Psoas muscle (tissue), 2 donors: Measurements from ENCODE around the genes CSTPP1, MYBPC3 and SPI1.

- PRO-cap, 2 experiments = peak in 2 of 2 experiments; most common minus-strand start chr11:46826853 (in 2)
Measured at GRCh38 chr11:46826094-46827054, 19.7 kb downstream of the CKAP5 start.

GRCh38 chr11:46936233-46937526 is at the start of gene CSTPP1:
CSTPP1 (plus strand) TSS chr11:46936761.
- PRO-cap, 2 experiments = peak in 2 of 2 experiments; most common plus-strand start chr11:46936730 (in 1); most common minus-strand start chr11:46936644 (in 2)

DNA sequence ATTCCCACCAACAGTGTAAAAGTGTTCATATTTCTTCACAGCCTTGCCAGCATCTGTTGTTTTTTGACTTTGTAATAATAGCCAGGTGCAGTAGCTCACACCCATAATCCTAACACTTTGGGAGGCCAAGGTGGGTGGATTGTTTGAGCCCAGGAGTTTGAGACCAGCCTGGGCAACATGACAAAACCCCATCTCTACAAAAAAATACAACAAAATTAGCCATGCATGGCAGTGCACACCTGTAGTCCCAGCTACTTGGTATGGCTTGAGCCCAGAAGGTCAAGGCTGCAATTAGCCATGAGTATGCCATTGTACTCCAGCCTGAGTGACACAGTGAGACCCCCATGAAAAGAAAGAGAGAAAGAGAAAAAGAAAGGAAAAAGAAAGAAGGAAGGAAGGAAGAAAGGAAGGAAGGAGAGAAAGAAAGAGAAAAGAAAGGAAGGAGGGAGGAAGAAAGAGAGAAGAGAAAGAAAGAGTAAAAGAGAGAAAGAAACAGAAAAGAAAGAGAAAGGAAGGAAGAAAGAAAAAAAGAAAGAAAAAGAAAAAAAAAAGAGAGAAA is 77.4 kb downstream of the CSTPP1 start:
- PRO-cap, 2 experiments = no peak in any of the 2 experiments

- PRO-cap, 2 experiments = no peak in any of the 2 experiments
Measured at GRCh38 chr11:47072759-47073469, 103.8 kb downstream of the ARFGAP2 start.

DNA sequence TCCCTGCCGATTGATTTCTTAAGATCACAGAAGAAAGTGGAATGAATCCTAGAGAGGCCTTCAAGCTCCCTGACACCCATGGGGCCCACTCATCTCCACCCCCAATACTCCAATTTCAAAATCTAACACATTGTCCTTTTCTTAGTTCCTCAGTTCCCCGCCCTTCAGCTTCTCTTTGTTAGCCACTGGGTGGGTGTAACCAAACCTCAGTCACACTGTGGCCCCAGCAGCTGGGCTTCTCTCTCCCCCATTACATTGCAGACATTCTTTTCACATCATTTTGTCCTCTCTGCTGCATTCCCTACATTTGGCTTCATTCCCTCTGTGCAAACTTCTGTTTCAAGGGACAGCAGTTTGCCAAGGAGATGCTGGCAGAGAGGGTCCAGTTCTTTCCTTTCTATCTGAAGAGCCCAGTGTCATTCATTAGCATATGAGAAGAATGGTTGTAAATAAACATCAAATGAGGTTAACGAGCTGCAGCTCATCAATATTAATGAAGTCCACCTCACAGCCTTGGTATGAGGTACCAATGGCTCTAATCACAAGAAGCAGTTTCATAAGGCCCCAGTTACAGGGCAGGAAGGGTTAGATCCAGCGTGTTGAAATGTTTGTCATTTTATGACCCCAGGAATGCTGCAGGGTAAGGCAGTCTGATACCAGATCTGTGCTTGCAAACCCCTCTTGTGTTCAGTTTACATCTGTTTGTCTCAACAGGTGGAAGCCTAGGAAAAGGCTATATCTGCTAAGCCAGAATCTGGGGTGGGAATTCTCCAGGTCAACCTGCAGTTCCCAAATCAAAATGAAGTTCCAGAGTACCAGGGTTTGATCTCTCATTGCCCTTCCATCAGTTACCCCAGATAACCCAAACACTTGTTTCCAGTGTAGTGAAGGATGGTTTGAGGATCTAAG is 72.2 kb downstream of the ARFGAP2 start:
- PRO-cap, 2 experiments = no peak in any of the 2 experiments

GRCh38 chr11:47212972-47213488 is 1.7 kb upstream of the DDB2 start:
- PRO-cap, 2 experiments = no peak in any of the 2 experiments

GRCh38 chr11:47309048-47309644 is 43.4 kb downstream of the MYBPC3 start:
- PRO-cap, 2 experiments = no peak in any of the 2 experiments

GRCh38 chr11:47352430-47353452 is at the start of gene MYBPC3:
MYBPC3 (minus strand) TSS chr11:47352702.
- PRO-cap, 2 experiments = no peak in any of the 2 experiments

DNA sequence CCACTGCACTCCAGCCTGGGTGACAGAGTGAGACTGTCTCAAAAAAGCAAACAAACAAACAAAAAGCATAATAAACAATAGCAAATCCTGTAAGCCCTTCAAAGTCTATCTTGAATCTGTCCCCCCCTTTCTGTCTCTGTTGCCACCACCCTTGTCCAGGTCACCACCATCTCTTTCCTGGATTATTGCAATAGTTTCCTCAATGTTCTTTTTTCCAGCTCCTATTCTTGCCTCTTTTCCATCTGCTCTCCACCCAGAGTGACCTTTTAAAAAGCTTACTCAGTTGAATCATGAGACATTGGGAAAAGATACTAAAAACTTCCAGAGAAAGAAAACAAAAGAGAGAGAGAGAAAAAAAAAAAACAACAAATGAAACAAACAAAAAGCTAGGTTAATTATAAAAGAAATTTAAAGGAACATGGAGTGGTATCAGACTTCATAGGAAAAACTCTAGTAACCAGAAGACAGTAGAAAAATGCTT is 9.1 kb downstream of the SPI1 start:
- PRO-cap, 2 experiments = no peak in any of the 2 experiments

GRCh38 chr11:47378254-47379177 is at the start of gene SPI1:
SPI1 (minus strand) TSS chr11:47378547.
- PRO-cap, 2 experiments = peak in 1 of 2 experiments; most common plus-strand start chr11:47378637 (in 1); most common minus-strand start chr11:47378520 (in 1)

DNA sequence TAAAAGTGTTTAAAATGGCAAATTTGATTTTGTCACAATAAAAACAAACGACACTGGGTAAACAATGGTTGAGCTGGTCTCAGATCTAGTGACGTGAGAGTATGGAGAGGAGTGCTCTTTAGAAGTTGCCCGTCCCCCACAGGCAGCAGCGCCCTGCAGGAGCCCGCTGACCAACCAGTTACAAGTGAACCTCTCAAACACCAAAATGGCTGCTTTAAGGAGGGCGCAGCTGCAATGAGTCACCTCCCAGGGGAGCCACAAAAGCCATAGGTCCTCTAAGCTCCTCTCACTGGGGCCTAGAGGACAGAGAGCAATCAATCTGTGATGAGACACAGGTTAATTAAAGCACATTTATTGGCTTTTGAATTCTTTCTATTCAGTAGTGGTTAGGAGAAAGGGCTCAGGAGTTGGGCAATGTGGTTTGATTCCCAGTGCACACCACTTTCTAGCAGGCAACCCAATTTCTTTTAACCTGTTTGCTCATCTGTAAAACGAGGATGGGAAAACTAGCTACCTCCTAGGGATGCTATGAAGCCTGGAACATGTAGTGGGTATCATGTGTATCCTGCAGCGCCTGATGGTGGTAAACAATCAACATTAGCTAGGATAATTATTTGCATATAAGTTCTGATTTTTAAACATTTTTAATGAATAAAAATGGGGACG is 15.6 kb upstream of the RAPSN start:
- PRO-cap, 2 experiments = no peak in any of the 2 experiments

- PRO-cap, 2 experiments = no peak in any of the 2 experiments
Measured at GRCh38 chr11:47524218-47525285, 28.4 kb downstream of the CELF1 start.

DNA sequence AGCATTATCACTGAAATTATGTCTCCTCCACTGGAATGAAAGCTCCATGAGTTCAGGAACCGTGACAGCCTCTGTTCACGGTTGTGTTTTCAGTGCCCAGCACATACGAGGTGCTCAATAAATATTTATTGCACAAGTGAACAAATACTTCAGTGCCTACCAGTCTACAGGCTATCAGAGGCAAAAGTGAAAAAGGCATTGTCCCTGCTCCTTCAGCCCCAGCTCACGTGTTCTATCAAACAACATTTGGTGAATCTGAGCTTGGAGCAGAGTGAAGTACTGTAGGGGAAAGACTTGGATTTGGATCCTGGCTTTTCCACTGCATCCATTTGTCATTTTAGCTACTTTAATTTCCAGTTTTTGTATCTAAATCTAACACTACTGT is 1.1 kb upstream of the MTCH2 start:
- PRO-cap, 2 experiments = no peak in any of the 2 experiments

- PRO-cap, 2 experiments = no peak in any of the 2 experiments
Measured at GRCh38 chr11:47742493-47742909, 24.6 kb downstream of the FNBP4 start.

DNA sequence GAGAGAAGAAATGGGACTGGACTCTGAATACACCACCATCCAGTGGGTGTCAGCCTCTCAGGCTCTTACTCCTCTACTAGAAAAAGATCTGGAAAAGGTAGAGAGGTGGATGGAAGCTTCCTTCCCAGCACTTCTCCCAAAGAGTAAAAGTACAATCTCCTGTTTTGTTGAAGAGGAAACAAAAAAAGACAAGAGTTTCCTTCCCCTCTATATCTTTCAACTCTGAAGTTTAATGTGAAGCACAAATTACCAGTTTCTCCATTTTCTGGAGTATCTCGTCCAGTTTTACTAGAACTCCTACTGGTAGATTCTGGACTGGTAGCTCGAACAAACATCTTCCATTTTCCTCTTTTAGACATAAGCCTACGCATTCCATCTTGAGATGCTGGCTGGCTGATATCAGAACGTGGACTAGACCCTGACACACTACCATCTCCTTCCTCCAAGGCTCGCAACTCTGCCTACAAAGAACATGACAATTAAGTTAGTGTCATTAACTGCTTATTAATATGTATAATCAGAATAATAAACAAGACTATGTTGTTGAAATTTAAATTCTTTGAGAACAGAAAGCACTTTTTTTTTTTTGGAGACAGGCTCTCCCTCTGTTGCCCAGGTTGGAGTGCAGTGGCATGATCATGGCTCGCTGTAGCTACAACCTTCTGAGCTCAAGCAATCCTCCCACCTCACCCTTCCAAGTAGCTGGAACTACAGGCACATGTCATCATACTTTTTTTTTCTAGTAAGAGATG is 23.3 kb downstream of the FNBP4 start:
- PRO-cap, 2 experiments = no peak in any of the 2 experiments

DNA sequence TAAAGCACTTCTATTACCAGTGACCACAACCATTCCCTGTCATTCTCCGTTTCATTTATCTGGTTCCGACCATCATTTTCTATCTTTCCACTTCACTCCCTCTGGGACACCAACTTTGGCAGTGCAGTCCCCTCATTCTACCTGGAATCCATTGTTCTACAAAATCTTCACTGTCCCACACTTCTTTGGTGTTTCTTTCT is 881 bp upstream of the NUP160 start:
- PRO-cap, 2 experiments = no peak in any of the 2 experiments

DNA sequence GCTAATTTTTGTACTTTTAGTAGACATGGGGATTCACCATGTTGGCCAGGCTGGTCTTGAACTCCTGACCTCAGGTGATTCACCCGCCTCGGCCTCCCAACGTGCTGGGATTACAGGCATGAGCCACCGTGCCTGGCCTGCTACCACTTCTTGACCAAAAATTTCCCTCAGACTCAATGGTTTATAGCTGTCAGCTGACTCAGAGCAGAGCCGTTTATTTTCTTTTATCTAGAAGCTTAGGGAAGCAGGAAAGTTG is 56.3 kb upstream of the PTPRJ start:
- PRO-cap, 2 experiments = no peak in any of the 2 experiments

- PRO-cap, 2 experiments = no peak in any of the 2 experiments
Measured at GRCh38 chr11:47982579-47982886, 2.2 kb downstream of the PTPRJ start.

DNA sequence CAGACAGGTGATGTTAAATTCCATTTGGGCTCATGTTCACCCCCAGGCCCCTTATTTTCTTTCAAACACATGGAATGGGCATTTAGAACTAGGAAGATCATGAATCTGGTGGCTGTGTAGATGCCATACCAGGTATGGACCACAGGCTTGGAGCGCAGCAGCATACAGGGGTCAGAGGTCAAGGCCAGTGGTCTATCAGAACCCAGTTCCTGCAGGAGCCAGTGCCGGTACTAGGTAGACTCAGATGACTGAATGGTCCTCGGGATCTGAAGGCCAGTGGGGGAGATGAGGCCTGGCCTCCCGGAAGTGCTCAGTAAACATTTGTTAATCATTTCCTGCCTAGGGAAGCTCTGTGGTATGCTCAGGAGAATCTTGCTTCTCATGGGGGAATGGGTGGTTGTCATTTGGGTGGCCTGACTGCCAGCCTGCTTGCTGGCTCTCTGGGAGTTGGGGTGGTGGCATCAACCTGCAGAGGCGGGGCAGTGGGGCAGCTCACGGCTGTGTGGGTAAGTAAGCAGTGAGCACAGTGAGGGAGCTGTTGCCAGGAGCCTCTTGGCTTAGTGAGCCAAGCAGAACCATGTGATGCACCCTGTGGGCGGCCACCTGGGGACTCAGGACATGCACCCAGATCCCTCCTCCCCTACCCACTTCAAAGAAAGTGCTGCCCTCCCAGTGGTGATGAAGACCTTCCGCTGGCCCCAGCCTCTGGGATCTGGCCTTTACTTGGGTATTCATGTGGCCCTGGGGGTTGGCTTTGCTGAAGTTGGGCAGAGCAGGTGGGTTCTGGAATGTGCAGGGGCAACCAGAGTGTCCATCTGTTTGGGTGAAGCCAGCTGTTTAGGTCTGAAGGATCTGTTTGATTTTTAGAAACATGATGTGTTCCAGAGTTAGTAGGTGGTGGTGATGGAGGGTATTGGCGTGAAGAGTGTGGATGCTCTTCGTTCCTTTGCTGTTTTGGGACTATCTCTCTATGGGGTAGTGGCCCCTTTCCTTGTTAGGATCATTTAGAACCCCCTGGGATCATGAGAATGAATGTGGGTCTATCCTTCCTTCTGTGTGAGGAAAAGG is 33.2 kb downstream of the PTPRJ start:
- PRO-cap, 2 experiments = no peak in any of the 2 experiments

DNA sequence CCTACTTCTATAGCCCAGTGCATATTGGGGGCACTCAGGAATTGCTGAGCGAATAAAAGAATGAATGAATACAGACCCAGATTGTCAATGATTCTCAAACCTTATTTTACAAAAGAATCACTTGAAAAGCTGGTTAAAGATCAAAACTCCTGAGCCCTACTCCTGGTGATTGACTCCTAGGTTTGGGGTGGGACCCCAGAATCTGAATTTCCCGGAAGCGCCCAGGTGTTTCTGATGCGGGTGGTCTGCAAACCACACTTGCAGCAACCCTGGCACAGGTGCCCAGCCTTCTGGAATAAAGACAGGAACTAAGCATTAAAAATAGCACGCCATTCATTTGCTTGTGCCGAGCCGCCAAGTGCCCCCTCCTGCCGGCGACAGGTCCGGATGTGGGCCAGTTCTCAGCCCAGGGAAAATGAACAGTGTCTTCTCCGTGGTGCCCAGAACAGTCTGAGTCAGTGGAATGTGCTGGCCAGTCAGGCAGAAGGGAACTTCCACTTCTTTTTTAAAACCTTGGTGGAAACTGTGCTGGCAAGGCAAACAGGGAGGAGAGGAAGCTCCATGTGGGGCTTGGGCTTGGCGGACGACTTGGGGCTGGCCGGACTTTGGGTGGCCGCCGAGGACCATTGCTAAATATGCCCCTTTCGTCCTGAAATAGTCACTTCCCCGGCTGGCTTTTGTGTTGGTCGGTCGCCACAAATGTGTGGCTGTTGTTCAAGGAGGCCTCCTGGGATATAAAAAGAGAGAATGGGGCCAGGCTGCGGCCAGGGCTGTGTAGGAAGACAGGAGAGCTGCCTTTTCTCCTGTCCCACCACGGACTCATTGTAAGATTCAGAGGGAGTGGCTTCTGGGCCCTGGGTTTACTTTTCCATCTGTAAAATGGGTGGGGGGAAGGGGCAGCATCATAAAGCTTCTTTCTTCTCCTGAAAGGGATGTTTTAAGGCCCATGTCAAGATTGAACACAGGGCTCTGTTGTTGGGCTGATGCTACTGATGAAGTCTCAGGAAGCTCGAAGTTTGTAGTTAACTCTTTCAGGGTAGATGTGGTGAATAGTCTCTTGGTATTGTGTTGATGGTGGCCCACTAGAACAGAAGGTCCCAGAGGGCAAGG is 100.9 kb downstream of the PTPRJ start:
- PRO-cap, 2 experiments = peak in 2 of 2 experiments; most common plus-strand start position 443 of the sequence (in 2); most common minus-strand start position 405 of the sequence (in 1)